Heart (tissue), 3 donors: Measurements from ENCODE around the gene POLG2.

GRCh38 chr17:64024037-64024809 is 3.8 kb upstream of the ICAM2 start:
- RAMPAGE, long total RNA, 2 experiments, result no peak in any of the 2 experiments

DNA sequence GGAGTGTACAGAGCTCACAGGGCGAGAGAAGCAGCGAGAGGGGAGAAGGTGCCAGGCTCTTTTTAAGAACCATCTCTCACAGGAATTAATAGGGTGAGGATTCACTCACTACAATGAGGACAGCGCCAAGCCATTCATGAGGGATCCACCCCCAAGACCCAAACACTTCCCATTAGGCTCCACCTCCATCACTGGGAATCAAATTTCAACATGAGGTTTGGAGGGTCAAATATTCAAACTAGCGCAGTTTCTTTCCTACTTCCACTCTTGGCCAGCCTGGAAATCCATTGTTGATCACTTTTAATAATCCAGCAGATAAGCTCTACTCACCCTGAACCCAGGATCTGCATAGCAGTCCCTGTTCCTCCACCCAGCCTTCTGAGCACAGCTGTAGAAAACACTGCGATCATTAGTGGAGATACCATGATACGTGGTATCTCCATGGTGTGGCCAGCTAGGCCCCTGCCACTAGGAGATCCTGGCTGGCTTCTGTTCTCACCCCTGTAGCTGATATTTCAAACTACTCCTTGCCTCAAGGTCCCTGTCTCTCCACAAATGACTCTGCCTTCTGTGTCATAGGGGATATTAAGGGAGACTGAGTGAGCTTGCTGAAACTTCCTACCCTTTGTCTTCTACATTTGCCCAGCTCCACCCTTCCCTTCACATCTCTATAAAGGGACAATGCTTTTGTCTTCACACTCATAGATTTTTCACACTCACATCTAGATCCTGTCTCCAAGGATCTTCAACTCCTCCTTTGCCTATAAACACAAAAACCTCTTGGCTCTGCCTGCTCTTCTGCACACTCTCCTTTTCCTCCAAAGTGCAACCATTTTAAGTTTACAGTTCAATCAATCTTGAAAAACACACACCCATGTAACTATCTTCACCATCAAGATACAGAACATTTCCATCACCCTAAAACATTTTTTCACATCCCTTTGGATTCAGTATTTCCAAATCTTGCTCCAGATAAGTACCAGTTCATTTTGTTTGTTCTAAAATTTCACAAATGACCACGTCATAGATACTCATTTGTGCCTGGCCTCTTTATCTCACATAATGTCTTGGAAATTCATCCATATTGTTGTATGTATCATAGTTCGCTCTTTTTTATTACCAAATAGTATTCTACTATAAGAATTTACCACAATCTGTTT is 44.2 kb downstream of the ERN1 start:
- RAMPAGE, long total RNA, 2 experiments, result no peak in any of the 2 experiments

DNA sequence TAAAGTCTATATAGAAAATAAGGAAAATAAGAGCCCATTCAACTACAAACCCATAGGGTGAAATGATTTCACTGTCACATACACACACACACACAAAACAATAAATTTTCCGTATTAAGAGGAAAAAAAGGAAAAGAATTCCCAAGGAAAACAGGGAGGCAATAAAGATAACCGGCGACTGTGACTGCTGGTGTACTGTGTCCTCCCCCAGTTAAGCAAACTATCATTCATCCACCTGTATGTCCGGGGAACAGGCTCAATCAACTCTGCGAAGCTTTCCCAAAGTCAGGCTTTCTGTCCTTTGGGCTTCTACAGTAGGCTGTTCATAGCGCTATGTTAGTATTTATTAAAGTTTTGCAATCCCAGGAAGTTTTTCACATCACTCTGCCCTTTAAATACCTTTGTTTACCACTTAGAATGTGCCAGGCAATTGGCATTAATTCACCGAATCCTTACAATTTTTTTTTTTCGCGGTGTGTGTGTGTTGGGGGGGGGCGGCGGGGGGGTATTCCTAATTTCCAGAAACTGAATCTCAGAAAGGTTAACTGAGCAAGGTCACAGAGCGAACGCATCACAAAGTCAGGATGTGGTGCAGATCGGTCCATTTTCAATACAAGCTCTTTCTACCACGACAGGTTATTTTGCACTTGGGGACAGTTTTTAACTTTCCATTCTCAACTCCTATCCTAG is 15.2 kb upstream of the ERN1 start:
- RAMPAGE, long total RNA, 2 experiments, result no peak in any of the 2 experiments

GRCh38 chr17:64150070-64151107 is 20.4 kb upstream of the ERN1 start:
- RAMPAGE, long total RNA, 2 experiments, result no peak in any of the 2 experiments

DNA sequence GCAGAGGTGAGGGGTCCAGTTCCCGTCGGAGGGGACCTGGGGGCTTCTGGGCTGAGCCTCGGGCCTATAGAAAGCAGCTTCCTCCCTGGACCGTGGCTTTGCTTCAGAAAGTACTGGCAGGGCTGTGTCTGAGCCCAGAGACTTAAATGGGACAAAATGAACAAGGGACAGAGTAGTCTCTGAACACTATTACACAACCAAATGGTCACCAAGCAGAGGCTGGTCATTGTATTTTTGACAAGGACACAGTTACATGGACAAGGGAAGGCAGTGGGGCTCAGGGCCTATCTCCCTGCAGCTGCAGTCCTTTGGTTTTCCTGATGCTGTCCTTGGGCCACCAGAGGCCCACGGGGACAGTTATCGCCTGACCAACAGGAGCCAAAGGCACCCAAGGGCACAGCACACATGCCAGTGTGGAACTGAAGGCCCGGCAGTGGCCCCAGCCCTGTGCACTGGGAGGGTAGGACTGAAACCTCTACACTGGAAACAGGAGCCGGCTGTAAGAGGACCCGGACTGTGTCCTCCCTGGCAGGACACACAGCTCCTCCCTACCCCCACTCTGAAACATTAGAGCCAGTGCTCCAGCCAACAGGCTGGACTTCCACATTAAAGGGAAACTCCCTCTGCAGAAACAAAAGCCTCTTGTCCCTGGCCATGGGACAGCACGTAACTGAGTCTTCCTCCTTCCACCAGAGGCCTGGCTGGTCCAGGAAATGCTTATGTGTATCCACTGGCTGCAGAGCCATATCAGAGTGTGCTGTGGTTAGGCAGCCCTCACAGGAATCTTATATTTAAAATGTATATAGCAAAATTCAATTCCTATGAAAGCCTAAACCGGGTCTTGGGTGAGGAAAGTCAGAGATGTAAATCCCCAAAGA is 26.1 kb upstream of the ERN1 start:
- RAMPAGE, long total RNA, 2 experiments, result no peak in any of the 2 experiments

- RAMPAGE, long total RNA, 2 experiments, result no peak in any of the 2 experiments
Measured at GRCh38 chr17:64170936-64171576, 41.1 kb upstream of the ERN1 start.

GRCh38 chr17:64174558-64175434 is 44.9 kb upstream of the ERN1 start:
- RAMPAGE, long total RNA, 2 experiments, result no peak in any of the 2 experiments

DNA sequence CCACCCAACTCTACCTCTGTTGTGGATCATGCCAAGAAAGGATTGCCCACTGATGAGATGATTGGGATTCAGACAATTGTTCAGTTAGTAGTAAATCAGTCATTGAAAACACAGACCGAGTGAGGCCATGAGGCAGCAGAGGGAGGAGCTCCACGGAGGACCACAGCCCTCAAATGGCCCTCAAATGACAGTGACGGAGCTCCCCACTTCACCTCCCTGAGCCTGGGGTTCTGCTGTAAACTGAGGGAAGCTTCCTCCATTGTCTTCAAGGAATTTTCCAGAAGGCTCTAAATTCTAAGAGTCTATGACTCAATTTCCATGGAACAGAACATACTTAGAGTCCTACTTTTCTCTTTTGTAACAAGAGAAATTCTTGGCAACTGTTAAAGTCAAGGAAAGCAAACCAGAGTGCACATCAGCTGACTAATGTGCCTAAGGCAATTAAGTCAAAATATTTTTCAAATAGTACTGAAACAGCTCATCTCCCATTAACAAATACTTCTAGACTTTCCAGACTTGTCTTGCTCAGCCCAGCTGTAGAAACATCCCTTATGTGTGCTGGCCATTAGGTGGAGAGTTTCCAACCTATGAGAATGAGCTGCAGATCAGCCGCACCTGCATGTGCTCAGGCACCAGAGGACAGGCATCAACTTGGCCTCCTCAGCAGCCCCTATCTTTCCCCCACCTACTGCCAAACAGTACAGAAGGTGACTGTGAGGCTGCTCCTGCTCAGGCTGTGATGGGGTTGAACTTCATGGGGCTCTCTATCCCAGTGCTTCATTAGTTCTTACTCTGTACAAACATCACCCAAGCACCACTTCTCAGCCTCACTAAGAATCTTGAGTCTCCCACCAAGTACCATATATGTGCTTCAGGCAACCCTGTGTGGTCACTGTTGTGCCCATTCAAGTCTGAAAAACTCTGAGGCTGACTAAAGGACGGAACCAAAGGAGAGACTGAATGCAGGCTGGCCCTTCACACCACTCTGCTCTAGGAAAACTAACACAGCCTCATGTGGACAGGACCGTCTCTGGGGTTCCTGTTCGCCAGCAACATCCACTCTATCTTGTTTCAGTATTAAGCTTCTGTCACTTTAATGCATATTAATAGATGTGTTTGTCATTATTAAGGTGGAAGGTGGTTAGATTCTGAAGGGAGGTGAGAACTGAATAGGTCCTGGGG is 32.2 kb downstream of the TEX2 start:
- RAMPAGE, long total RNA, 2 experiments, result no peak in any of the 2 experiments

GRCh38 chr17:64313994-64314351 is 50.9 kb upstream of the TEX2 start:
- RAMPAGE, long total RNA, 2 experiments, result no peak in any of the 2 experiments

GRCh38 chr17:64340653-64341028 is 50.0 kb downstream of the PECAM1 start:
- RAMPAGE, long total RNA, 2 experiments, result no peak in any of the 2 experiments

- RAMPAGE, long total RNA, 2 experiments, result no peak in any of the 2 experiments
Measured at GRCh38 chr17:64369636-64370150, 21.0 kb downstream of the PECAM1 start.

DNA sequence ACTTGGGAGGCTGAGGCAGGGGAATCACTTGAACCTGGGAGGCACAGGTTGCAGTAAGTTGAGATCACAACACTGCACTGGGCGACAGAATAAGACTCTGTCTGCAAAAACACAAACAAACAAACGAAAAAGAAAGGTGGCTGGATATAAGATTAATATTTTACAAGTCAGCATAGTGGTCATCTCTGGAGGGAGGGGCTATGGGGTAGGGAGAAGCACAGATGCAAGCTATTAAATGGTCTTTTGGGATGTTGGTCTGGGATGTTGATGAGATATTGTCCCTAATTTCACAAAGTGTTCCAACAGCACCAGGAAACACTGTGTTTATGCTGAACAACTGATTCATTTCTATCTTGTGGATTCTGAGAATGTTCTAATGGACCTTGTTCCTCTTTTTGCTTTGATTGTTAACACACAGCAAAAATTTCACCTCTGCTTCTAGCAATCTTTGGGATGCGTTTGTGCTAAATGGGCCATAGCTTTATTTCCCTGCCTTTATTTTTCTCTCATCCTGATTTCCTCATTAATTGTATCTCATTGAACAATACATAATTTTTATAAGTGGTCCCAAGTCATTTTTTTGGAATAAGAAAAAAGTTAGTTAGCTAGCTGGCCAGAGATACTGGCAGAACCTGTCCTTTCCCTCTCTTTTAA is 9.7 kb downstream of the PECAM1 start:
- RAMPAGE, long total RNA, 2 experiments, result no peak in any of the 2 experiments

DNA sequence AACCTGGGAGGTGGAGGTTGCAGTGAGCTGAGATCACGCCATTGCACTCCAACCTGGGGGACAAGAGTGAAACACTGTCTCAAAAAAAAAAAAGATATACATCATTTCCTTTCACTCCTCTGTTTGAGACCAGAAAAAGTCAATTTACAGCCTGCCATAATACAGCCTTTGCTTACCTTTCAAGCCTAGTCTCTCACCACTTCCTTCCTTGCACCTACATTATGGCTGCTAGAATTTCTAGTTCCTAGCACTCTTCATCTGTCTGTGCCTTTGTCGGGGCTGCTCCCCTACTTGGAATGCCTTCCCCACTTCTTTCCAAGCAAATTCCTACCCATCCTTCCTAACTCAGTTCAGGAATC is 2.8 kb upstream of the PECAM1 start:
- RAMPAGE, long total RNA, 2 experiments, result no peak in any of the 2 experiments

- RAMPAGE, long total RNA, 2 experiments, result no peak in any of the 2 experiments
Measured at GRCh38 chr17:64418495-64419009, 27.9 kb upstream of the PECAM1 start.

DNA sequence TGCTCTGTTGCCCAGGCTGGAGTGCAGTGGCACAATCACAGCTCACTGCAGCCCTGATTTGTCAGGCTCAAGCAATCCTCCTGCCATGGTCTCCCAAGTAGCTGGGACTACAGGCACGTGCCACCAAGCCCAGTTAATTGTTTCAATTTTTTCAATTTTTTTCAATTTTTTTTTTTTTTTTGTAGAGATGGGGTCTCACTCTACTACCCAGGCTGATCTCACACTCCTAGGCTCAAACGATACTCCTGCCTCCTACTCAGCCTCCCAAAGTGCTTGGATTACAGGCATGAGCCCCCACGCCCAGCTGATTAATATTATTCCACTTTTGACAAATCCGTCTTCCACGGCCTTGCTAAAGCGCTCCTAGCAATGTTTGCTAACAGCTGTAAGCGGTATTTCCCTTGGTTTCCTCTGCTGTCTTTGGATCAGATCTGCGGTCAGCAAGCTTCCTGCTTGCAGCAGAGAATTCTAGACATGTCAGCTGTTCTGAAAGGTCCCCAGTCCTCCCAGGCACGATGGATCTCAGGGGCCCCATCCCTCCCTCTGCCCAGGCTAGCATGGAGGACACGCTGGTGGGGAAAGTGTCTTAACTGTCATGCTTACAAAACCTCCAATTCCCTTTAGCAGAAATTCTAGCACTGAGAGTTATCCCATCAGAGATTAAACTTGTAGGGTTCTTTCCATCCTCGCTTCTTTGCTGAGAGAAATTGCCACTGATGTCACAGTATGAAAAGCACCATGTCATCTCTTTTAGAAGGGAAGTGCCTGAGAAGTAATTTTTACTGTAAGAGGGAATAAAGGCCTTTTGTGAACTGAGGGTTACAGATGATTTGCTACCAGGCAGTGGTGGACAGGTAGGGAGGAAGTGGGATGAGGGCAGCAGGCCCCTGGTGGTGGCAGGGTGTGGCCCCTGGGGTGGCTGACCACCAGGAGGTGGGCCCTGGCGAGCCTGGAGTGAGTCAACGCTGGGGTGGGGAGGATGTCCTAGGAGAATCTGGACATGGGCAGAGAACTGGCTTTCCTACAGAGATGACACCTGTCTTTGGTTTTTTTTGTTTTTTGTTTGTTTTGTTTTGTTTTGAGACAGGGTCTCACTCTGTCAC is 6.6 kb upstream of the MILR1 start:
- RAMPAGE, long total RNA, 2 experiments, result no peak in any of the 2 experiments

- RAMPAGE, long total RNA, 2 experiments, result start-site peak on the minus strand in 1 of 2 experiments, at chr17:64497016-64497060 at its widest, 43 to 61 reads per replicate
Measured at GRCh38 chr17:64496954-64497990, at the start of gene POLG2. POLG2 (minus strand) TSS chr17:64497054.

DNA sequence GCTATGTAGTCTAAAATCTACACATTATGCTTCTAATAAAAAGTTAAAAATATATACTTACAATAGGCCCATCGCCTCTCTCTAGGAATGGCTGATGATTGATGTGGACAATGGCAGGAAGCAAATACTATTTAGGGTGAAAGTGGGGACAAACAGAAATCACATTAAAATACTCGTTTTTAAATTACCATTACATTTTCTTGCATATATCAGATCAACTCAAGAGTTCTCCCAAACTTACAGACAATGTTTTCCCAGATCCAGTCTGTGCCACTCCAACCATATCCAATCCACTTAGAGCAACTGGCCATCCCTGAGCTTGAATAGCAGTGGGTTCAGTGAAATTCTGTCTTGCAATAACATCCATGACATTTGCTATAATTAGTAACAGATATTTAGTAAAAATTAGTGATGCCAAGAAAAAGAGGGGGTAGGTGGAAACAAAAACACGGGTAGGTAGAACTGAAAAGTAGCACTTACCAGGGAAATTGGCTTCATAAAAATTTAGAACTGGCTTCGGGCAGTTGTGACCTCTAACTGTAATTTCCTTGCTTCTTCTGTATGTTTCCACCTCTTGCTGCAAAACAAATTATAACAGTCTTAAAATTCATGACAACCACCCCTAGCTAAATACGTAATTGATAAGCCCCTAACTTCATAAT is 2.2 kb downstream of the DDX5 start:
- RAMPAGE, long total RNA, 2 experiments, result no peak in any of the 2 experiments

GRCh38 chr17:64504404-64505088 is 1.5 kb downstream of the DDX5 start:
- RAMPAGE, long total RNA, 2 experiments, result no peak in any of the 2 experiments

DNA sequence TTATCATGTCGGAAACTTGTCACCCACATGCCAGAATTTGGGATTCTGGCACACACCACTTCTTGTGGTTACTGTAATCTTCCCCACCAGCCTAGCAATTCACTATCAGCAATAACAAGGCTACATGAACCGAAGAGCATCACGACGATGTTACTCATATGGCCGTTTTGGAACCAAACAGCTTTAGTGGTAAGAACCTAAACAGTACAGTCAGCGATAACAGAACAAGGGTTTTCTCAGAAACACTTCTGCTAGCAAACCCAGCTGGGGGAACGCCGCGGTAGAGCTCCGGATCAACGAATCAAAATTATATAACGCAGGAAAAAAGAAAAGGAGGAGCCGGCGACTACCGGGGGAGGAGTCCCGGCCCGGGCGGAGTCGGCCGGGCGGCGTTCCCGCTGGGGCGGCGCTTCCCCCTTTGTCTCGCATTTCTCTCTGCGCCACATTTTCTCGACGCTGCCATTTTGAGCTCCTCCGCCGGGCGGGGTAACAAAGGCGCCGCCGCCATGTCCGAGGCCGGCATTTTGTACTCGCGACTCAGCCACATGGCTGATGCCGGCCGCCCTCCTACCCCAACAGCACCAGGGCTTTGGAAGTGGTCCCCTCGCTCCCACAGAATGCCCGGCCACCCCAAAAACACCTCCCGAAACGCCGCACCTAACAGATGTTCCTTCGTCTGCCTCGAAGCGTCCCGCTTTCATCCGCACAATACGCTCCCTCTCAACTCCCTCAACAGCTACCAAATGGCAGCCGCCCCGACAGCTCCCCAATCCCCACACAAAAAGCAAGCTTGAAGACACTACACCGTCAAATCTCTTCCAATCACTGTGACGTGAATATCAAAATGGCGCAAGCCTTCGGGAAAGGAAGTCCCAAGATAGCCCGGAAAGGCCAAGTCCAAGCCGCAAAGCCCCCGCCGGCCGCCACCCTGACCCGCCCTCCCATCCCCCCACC is 723 bp downstream of the DDX5 start:
- RAMPAGE, long total RNA, 2 experiments, result no peak in any of the 2 experiments

DNA sequence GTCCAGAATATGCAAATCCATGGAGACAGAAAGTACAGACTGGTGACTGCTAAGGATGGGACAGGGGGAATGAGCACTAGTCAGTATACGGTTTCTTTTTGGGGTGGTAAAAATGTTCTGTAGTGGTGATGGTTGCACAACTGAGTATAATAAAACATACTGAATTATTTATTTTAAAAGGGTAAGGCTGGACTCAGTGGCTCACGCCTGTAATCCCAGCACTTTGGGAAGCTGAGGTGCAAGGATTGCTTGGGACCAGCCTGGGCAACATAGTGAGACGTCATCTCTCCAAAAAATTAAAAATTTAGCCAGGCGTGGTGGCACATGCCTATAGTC is 29.2 kb downstream of the CEP95 start:
- RAMPAGE, long total RNA, 2 experiments, result no peak in any of the 2 experiments